ENCODE results near the genes PTPN7 and LGR6.

- PRO-cap: no peak
These were observed 24.2 kb downstream of the SHISA4 start for GRCh38 chr1:201912852-201913432.

- PRO-cap: no peak
These were observed 6.5 kb downstream of the ELF3 start for GRCh38 chr1:202016507-202017655.

GRCh38 chr1:202076066-202076540 is 46.6 kb upstream of the GPR37L1 start:
- PRO-cap: bidirectional peak, plus-strand start at chr1:202076397, minus-strand start at chr1:202076180

DNA sequence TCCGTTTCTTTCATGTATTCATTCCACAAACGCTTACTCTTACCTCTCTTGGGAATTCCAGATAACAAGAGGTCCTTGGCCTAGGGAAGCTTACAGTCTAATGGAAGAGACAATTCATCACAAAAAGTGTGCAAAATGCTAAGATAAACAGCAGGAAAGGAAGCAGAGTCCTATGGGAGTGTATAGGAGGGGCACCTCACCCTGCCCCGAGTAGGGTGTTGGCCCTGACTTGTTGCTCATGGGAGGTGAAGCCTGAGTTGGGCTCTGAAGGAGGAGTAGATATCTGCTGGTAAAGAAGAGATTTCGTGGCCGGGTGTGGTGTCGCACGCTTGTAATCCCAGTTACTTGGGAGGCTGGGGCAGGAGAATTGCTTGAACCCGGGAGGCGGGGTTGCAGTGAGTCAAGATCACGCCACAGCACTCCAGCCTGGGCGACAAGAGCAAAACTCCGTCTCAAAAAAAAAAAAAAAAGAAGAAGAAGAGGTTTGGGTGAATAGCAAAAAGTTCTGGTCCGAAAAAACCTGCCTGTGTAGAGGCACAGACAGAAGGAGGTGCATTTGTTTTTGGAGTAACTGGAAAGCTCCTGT is 18.6 kb upstream of the GPR37L1 start:
- PRO-cap: no peak

DNA sequence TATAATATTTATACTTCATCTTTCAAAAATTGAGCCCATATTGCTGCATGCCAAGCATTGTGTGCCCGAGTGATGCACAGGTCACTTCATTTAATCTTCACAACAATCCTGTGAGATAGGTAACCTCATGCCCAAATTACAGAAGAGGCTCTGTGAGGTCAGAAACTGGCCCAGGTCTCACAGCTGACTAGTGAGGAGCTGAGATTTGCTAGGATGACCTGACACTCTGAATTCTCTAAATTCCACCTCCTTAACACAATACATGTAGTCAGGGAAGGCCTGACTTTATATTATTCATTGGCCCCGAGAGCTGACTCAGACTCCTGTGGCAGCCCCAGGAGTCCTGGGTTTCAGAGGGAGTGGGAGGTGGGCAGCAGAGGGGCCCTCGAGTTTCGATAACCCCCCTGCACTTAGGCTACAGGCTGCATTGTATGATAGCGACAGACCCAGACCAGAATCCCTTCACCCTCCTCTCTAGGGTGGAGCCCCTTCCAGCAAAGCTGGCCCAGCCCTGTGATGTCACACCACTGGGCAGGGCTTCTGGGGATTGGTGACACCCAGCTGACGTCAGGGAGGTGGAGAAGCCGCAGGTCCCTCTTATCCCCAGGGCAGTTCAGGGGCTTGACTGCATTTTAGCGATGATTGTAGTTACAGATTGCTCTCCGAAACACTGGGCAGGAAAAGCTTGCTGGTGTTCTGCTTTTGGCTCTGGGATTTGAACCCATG is 17.1 kb upstream of the GPR37L1 start:
- PRO-cap: unidirectional peak, minus-strand start at position 237 of the sequence; bidirectional peak, plus-strand start at position 611 of the sequence, minus-strand start at position 464 of the sequence

GRCh38 chr1:202130122-202130296 is 7.3 kb downstream of the GPR37L1 start:
- PRO-cap: no peak

DNA sequence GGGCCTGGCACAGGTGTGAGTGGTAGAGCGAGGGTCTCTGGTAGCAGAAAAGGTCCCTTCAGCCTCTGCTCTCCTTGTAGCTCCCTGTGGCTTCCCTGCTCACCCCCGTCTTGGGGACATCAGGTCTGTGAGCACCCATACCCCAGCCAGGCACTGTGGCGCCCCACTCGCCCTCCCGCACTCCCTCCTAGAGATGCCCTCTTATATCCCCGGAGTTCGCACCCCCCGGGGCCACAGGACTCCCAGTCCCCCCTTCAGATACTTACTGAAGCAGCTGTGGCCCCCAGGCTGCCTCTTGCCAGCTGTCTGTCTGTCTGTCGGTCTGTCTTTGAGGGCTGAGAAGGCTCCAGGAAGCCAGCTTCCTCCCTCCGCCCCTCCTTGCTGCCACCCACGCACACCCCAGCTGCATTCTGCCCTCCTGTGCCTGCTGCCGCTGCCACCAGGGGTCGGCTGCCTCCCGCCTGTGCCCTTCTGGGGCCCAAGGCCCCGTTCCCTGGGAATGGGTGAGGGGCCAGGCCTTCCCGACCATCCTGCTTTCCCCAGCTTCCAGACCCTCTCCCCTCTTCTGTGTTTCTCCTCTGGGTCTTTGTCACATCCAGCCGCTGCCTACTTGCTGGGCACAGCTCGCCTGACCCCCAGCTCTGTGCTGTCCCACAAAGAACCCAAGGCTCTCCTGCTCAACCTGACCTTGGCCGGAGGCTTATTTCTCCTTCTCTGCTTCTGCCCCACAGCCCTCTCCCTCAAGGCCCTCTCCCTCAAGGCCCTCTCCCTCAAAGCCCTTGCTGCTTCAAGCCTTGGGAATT is at the start of gene PTPN7:
PTPN7 (minus strand) TSS at position 324 of the 803 bp plus-strand sequence.
- PRO-cap: bidirectional peak, plus-strand start at position 408 of the sequence, minus-strand start at position 324 of the sequence

DNA sequence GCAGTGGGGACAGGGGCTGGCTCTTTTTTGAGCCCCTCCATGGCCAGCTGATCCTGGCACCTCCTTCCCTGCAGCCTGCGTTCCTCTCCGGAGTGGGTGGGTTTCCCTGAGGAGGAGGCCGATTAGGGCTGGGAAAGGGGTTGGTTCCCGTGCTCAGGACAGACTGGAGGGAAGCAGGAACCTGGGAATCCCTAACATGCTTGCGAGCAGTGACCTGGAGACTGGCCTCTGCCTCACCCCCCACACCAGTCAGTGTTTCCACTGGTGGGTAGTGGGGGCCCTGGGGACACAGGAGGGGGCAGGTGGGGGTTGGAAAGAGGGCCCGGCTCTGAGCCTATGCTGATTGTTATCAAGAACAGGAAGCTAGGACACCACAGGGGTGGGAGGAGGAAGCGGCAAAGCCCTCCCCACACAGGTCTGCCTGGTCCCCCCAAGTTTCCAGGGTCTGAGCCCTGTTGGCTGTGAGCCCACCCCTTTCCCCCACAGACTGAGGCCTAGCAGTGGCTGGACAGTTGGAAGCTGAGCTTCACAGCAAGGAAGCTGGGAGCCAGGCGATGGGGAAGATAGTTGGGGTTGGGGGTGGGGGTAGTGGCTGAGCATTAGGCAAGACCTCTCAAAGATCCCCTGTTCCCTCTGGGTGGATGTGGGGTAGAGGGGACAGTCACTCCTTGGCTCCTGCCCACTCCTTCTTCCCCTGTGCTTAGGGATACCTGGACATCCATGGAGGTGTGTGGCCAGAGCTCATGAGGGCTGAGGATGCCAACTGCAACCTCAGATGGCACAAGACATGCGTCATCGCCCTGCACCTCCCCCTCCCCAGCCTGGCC is 1.7 kb upstream of the PTPN7 start:
- PRO-cap: no peak

DNA sequence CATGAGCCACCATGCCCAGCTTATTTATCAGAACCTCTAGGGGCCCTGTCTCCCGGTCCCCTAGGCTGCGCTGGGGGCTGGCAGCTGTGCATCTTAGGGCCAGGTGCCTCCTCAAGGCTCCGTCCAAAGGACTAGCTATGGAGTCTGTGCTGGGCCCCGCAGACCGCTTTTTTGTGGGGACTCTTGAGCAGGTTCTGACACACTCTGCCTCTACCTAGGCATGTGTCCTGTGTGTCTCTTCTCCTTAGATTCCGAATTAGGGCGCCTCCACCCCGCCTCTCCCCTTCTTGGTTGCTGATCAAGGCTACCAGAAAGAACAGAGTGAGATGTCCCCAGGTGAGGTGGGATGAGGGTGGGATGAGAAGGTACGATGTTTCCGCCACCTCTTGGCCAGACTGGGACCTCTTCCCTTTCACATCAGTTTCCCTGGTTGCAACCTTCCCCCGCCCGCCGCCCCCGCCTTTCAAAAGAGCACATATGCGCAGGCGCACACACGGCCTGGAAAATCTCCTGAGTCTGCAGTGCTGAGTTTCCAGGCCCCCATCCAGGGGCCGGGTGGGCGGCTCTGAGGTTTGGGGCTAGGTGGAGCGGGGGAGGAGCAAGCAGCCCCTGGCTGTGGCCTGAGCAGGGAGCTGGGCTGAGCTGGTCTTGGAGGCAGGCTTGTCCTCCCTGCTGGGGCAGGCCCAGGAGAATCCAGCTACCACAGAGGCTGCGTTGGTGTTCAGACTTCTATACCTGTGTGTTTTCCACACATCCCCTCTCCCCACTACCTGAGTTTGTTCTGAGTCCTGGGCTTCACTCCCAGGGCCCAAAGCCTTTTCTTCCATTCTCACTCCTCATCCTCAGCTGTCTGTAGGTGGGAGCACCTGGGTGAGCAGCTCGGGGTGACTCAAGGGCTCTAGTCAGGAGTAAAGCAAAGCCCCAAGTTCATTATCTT is 5.2 kb upstream of the PTPN7 start:
- PRO-cap: no peak

GRCh38 chr1:202178906-202179848 is 14.4 kb upstream of the LGR6 start:
- PRO-cap: no peak

DNA sequence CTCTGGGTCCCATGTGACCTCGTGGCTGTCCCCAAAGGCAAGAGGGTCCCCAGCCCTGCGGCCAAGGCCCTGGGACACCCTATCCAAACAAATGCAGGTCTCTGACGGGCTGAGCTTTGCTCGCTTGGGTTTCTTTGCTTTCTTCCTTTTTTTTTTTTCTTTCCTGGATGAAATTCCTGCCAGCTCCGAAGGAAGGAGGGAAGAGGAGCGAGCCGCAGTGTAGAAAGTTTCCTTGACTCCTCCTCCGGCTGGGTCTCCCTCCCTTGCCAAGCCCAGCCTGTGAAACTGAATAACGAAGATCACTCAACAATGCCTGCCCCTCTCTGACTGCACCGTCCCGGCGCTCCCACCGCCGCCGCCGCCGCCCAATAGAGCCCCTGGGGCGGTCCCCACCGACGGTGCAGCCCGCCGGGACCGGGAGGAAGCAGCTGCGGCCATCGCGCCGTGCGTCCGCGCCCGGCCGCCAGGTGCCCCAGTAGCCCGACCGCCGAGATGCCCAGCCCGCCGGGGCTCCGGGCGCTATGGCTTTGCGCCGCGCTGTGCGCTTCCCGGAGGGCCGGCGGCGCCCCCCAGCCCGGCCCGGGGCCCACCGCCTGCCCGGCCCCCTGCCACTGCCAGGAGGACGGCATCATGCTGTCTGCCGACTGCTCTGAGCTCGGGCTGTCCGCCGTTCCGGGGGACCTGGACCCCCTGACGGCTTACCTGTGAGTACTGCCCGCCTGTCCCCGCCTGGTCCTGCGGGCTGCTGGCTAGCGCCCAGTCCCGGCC is at the start of gene LGR6:
LGR6 (plus strand) TSS at position 302 of the 768 bp plus-strand sequence.
- PRO-cap: bidirectional peak, plus-strand start at position 437 of the sequence, minus-strand start at position 359 of the sequence

DNA sequence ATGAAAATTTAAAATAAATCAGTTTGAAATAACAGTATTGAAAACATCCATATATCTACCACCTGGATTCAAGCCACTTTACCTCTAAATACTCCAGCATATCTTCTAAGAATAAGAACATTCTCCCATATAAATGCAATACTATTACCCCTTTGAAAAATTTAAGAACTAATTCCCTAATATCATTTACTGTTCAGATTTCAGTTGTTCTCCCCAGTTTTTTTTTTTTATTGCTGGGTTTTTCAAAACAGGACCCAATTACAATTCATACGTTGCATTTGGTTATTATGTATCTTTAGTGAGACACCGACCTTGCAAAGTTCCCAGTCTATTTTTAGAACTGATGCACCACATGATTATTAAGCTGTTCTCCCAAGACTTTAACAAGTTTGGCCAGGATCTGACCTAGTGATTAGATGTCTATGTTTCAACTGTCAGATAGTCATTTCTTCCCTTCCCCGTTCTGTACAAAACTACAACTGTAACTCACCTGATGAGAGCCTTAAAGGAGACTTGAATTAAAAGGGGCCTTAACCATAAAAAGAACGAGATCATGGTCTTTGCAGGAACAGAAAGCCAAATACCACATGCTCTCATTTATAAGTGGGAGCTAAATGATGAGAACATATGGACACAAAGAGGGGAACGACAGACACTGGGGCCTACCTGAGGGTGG is 7.9 kb downstream of the UBE2T start:
- PRO-cap: no peak

DNA sequence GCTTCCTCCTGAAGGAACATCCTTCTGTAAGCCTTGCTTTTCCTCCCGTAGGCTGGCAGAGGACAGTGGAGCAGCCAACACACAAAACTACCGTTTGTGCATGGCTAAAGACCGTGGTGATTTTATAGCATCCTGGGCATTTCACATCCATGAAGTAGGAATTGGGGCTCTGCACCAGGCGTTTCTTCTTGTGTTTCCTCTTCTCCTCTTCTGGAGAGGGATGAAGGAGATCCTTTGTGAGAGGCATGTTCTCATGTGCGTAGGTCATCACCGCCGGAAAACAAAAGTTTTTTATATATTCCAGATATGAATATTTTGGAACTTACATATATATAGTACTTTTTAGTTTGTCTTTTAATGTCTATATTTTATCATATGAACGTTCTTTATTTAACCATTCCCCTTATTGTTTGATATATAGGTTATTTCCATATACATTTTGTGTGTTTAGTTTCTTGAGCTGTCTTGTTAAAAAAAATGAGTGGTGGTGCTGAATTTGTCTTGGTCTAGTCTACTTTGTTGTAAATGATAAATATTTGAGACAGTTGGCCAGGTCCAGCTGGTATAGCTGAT is 123.5 kb downstream of the PPP1R12B start:
- PRO-cap: unidirectional peak, minus-strand start at position 281 of the sequence

DNA sequence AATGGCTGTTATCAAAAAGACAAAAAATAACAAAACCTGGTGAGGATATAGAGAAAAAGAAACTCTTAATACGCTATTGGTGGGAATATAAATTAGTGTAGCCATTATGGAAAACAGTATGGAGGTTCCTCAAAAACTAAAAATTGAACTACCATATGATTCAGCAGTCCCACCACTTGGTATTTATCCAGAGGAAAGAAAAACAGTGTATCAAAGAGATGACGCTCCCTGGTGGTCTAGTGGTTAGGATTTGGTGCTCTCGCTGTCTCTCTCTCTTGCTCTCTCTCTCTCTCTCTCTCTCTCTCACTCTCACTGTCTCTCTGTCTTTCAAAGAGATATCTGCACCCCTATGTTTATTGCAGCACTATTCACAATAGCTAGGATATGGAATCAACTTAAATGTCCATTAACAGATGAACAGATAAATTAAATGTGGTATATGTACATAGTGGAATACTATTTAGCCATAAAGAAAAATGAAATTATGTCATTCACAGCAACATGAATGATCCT is 151.5 kb downstream of the PPP1R12B start:
- PRO-cap: unidirectional peak, plus-strand start at position 223 of the sequence

DNA sequence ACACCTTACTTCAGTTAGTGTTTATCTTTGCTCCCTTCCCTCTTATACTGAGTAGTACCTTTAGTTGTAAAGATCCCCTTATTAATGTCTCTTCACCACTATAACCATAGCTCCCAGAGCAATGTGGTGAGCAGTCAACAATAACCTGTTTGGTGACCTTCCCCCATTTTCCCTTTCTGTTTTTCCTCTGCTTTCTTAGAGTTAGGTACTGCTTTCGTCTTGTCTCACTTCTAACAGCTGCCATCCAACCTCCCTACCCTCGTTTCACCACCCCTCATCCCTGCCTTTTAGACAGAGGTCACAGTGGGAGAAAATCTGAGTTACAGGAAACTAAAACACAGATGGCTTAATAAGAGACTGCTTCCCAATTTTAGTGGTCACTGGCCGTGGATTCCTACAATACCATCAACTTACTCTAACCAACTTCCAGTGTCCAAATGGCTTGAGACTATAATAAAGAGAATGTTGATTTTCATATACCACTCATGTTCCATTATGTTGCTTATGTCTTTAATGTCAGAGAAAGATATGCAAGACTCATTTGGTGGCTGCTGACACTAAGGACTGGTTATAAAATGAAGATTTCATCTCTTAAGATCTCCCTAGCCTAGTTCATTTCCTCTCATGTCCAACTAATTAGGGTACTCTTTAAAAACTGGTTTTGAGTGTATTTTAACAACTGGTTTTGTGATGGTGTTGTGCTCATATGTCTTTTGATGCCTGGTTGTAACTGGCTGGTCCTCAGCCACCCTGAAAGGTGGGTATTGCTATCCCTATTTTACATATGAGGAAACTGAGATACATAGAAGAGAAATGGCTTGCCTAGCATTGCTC is 168.5 kb downstream of the SYT2 start:
- PRO-cap: bidirectional peak, plus-strand start at position 377 of the sequence, minus-strand start at position 178 of the sequence

DNA sequence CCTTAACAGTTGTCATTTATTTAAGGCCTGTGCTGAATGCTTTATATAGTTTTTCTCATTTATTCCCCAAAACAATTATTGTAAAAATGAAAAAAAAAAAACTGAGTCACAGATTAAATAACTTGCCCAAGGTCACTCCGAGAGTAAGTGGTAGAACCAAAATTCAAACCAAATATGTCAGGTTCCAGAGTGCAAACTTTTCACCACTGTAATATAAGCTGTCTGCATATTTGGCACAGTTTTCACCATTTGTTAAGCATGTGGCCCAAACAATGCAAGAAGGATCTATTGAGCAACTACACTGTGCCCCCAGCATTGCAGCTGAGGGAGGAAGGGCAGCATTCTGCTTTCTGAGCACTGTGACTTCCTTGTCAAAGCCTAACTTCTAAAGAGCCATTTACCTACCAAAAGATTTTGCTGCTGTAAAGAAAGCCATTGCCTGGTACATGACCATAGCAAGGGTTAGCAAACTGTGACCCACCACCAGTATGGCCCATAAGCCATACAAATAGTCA is 133.5 kb downstream of the SYT2 start:
- PRO-cap: no peak

DNA sequence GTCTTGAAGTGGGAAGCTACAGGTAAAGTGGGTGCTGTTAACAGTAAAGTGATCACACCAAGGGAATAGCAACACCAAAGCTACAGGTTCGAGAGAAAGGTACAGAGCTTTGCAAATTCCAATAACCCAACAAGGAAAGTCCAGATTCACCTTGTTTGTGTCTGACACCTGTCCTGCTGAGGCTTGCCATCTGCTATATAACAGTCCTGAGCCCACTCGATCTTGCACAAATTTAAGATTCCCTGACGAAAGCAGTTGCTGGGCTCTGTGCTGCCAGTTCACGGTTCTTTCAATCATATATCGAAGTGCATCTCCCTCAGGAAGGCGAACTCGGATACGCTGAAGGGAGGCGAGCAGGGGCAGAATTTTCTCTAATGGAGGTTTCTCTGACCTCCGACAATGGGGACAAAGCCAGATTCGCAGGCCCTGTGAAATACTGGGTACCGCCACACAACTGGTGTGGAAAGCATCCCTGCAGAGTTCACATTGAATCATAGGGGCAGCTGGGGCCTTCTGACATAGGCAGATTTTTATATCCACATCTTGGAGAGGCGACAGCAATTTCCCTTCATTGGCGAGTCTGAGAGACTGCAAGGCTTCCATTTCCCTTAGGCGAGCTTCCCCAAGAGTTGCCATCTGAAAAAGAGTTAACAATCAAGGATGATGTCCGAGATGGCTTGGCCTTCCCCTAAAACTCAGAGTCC is 23.1 kb upstream of the SYT2 start:
- PRO-cap: no peak

GRCh38 chr1:202857967-202858292 is 31.0 kb downstream of the RABIF start:
- PRO-cap: no peak

DNA sequence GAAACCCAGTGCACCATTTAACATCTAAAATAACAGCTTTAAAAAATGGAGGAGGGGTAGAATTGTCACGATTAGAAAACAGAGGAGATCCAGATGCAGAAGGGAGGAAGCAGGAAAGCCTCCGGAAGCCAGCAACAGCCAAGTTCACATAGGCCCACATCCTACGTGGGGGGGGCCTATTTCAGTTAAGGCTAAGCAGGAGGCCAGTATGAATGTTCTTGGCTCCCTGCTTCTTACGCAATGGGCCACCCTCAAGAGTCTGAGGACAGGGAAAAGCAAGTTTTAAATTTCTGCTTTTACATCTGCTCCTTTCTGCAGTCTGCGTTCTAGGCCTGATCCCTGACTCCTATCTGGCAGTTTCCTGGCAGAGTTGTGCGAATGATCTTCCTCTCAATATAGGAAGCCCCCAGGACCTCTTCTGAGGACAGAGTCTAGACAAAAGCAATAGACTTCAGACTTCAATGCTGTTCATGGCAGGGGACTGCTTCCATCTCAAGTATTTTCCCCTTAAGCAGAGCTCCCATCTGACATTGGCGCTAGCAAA is 30.6 kb downstream of the RABIF start:
- PRO-cap: no peak

DNA sequence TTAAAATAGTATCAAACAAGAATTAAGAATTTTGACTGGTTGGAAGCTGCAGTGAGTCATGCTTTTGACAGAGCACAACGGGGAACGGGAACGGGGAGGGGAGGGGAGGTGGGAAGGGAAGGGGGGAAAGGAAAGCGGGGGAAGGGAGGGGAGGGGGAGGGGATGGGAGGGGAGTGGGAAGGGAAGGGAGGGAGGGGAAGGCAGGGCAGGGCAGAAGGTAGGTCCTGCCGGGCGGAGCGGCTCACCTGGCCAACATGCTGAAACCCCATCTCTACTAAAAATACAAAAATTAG is 2.9 kb downstream of the RABIF start:
- PRO-cap: no peak

Measured in vermiform appendix (tissue), 1 donor.